ENCODE measurements around a stretch of chr16.

GRCh38 chr16:74302667-74303407, 6.2 kb downstream of the PSMD7 start:
- RRBS, result no CpG with 5 or more reads among the region's 7 CpGs

GRCh38 chr16:74306953-74307878, 10.6 kb downstream of the PSMD7 start:
- RRBS, result no CpG with 5 or more reads among the region's 9 CpGs

- RRBS, result no CpG with 5 or more reads among the region's 13 CpGs
Observed at GRCh38 chr16:74318637-74319506, 22.3 kb downstream of the PSMD7 start.

GRCh38 chr16:74320590-74321588, 24.3 kb downstream of the PSMD7 start:
- RRBS, result no CpG with 5 or more reads among the region's 9 CpGs

DNA sequence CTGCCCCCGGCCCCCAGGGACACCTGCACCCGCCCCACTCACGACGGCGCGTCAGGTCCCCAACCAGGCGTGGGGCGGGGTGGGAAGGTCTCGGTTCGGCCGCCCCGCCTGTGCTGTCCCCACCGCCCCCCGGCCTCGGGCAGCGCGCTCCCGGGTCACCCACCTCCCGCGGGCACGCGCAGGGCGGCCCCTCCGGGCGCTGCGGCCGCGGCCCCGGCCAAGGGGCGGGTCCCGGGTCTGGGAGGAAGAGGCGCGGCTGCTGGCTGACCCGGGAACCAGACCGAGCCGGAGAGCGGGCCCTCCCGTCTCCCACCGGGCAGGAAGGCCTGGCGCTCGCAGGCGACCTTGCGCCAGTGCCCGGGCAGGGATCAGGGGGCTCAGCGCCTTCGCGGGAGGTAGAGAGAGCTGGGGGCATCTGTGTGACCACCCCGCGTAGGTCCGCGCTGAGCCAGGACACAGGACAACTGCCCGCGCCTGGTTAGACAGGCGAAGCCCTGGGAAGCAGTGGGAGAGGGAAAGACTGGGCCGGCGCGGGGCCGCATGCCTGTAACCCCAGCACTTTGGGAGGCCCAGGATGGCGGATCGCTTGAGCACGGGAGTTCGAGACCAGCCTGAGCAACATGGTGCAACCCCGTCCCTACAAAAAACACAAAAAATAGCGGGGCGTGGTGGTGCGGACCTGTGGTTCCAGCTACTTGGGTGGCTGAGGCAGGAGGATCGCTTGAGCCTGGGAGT, 14.1 kb downstream of the CLEC18B start:
- RRBS, result no CpG with 5 or more reads among the region's 67 CpGs

DNA sequence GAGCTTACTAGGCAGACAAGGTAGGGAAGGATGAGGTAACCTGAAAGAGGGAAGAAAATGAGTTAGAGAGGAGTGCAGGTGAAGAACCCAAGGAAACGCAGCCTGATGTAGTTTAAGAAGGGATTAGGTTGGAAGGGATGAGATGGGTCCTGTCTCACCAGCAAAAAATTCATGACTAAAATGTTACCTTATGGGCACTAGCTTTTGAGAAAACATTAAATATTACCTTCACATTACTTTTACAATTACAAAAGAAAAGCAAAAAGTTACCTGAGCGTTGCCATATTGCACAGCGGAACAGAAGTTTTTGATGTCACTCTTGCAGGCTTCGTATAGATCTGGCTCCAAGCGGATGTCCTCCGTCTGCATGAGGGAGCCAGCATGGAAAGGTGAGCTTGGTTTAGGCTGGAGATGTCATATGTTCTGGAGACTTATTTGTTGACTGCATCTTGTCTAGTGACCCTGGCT, 46.2 kb upstream of the CLEC18B start:
- RRBS, result no CpG with 5 or more reads among the region's 6 CpGs

- RRBS, result no CpG with 5 or more reads among the region's 6 CpGs
Observed at GRCh38 chr16:74503282-74503778, 82.1 kb upstream of the CLEC18B start.

GRCh38 chr16:74637385-74638123, 29.1 kb downstream of the RFWD3 start:
- RRBS, result no CpG with 5 or more reads among the region's 9 CpGs

DNA sequence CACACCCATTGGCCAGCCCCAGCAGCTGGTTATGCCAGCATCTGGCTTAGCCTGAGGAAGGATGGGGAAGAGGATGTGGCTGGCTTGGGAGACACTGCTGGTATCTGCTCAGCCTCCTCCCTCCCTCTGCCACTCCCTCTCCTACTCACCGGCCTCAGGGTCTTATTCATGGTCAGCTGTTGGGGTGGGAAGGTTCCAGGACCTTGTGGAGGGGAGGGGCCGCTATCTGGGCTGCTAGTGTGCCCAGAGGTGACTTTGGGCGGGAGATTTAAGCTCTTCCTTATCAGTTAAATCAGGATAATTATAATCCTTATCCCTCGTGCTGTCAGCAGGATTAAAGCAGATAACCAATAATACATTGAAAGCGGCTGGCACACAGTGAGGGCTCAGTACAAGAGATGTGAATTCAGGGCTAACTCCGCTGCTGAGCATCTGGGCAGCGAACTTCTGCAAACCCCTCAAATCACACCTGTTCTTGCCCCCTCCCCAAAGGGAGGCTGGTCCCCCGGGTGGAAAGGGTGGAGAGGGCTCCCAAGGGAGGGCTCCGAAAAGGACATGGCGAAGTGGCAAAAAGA, 36.1 kb upstream of the MLKL start:
- RRBS, result no CpG with 5 or more reads among the region's 10 CpGs

- RRBS, result no CpG with 5 or more reads among the region's 6 CpGs
Observed at GRCh38 chr16:75098360-75098842, 18.2 kb downstream of the LDHD start.

DNA sequence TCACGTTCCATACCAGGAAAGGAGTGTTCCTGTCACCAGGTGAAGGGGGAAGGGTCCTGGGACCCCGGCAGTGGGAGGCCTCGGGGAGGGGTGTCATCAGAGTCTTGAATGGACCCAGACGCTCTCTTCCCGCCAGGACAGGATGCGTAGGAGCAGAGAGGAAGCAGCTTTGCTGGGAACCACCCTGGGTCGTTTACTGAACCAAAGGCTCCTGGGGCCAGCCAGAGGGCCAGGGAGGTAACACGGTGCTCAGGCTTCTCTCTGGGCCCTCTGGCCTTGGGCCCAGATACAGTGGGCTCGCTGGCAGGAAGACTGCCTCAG, 4.7 kb downstream of the LDHD start:
- RRBS, result no CpG with 5 or more reads among the region's 9 CpGs

- RRBS, result 14% methylated on average over 1 of the region's 9 CpGs
Observed at GRCh38 chr16:75256933-75257427, 5.6 kb upstream of the BCAR1 start.

GRCh38 chr16:75263206-75264192, 12.1 kb upstream of the BCAR1 start:
- RRBS, result no CpG with 5 or more reads among the region's 18 CpGs

DNA sequence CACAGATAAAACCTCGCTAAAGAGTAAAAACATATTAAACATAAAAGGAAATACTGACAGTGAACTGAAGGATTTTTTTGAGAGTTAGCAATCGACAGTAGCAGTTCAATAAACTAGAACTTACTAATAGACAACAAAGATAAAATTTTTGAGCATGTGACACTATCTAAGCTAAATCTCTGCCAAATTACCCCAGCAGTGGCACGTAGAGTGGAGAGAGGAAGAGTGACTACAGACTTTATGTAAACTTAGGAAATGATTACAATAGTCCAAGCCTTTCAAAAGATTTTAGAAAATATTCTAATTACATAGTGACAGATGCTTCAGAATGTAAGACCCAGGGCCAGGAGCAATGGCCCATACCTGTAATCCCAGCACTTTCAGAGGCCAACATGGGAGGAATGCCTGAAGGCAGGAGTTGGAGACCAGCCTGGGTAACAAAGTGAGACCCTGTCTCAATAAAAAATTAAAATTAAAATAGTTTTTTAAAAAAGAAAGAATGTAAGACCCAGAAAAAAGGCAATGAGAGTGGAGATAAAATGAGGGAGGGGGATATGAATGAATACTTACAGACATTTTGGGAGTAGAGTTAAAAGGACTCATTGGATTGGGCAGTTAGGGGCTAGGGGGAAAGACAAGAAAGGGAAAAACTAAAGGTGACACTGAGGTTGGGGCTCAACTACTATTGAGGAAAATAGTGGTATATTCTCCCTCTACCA, 52.3 kb downstream of the CFDP1 start:
- RRBS, result no CpG with 5 or more reads among the region's 3 CpGs

- RRBS, result no CpG with 5 or more reads among the region's 38 CpGs
Observed at GRCh38 chr16:75516134-75516912, 19.6 kb downstream of the CHST5 start.

- RRBS, result no CpG with 5 or more reads among the region's 7 CpGs
Observed at GRCh38 chr16:75559916-75560574, 4.0 kb upstream of the TMEM231 start.

DNA sequence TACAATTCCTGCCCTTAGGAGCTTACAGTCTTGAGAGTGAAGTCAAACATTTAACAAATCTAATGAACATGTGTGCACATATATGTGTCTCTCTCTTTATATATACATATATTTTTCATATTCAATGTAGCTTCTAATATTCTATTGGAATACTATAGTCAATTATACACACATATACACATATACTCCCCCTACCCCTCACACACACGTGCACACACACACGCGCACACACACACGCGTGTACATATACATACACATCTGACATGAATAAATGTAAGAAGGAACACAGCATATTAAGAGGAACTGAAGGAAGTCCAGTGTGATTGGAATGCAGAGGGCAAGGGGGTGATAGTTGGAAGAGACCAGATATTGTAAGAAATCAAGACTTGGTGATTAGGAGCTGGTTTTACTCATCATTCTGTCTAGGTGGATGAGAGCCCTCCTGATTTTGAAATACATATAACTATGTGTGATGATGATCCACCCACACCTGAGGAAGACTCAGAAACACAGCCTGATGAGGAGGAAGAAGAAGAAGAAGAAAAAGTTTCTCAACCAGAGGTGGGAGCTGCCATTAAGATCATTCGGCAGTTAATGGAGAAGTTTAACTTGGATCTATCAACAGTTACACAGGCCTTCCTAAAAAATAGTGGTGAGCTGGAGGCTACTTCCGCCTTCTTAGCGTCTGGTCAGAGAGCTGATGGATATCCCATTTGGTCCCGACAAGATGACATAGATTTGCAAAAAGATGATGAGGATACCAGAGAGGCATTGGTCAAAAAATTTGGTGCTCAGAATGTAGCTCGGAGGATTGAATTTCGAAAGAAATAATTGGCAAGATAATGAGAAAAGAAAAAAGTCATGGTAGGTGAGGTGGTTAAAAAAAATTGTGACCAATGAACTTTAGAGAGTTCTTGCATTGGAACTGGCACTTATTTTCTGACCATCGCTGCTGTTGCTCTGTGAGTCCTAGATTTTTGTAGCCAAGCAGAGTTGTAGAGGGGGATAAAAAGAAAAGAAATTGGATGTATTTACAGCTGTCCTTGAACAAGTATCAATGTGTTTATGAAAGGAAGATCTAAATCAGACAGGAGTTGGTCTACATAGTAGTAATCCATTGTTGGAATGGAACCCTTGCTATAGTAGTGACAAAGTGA, 8.6 kb downstream of the TERF2IP start:
- RRBS, result no CpG with 5 or more reads among the region's 12 CpGs

- RRBS, result 3% methylated on average over 15 of the region's 63 CpGs
Observed at GRCh38 chr16:77212663-77213386, 13.6 kb downstream of the SYCE1L start.

- RRBS, result 4% methylated on average over 1 of the region's 7 CpGs
Observed at GRCh38 chr16:78003123-78003488, 19.2 kb upstream of the CLEC3A start.

- RRBS, result no CpG with 5 or more reads among the region's 9 CpGs
Observed at GRCh38 chr16:78519321-78520006, 420.0 kb downstream of the WWOX start.